Measurements from ENCODE around the genes MRPS33 and SSBP1.

DNA sequence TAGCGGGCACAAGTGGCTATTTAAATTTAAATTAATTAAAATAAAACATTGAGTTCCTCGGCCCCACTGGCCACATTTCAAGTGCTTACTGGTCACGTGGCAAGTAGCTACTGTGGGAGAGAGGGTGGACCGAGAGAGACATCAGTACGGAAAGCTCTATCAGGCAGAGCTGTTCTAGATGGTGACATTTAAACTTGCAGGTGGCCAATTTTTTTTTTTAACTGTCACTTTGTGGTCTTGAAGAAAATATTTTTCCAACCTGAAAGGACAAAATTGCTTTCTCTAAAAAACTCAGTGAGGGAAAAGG lies 30.0 kb downstream of the HIPK2 start:
- PRO-cap, result no peak

DNA sequence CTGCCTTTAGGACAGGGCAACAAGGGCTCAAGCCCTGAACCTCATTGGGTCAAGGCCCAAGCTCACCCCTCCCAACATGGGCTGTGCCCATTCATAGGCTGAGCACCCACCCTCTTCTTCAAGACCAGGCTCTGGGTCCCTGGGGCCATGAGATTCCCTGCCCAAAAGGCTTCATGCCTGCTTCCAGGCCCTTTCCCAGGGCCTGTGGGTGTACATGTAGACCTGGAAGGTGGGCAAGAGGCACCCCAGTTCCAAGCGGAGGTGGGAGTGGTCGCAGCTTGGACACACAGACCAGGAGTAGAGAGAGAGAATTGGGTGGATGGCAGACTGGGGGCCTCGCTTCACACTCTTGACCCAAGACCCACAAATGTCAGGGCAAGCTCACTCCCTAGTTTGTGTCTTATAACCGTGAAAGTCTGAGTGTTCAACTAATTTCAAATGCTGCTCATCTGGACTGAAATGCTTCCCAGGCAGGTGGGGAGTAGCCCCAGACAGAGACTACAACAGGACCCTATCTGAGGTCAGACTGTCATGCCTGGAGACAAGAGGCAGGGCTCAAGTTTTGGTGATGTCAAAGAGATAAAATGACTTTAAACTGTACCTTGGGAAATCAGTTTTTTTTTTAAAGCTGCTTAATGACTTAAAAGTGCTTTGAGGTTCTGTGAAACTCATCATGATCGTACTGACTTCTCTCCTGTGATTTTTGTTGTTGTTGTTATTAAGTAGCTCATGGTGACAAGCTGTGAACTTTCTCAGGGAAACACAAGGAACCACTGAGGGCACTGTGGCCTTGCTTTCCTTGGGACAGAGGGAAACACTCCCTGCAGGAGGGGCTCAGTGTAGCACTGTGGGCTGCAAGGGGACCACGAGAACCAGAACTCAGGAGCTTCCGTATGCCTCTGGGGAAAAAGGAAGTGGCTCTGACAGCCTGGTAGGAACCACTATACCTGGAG lies 9.7 kb downstream of the HIPK2 start:
- PRO-cap, result no peak

DNA sequence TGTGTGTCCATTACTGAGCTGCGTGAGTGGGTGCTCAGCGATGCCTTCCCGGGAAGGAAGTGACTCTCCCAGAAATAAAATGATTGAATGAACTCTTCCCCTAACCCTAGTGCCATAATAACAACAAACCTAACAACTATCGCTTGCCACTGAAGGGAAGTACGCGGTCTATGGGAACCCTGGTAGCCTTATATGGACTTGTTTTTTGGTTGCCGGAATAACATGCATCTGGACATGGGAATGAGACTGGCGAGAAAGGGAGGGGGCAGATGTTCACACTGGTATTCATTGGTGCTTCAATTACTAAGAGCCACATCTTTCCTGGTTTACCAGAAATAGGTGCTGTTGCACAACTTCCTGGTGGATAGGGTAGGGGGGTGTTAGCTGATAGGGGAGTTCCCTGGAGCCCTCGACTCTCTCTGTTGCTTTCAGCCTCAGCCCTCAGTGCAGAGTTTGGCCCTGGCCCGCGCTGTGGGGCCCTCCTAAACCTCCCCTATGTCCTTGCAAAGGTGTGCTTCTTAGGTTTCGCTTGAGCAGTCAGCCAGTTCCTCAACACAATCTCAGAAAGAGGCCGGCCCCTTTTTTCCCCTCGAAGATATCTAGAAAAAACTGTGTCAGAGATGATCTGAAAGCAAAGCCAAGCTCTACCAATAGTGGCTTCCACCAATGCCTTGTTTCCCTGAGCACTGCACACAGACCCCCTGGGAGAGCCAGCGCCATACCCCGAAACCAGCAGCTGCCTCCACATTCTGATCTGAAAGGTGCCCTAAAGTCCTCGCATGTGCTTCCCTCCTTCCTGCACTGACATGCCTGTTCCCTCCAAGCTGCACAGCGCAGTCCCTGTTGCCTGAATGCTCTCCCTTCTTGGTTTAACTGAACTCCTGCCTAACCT lies 13.5 kb downstream of the TBXAS1 start:
- PRO-cap, result no peak

DNA sequence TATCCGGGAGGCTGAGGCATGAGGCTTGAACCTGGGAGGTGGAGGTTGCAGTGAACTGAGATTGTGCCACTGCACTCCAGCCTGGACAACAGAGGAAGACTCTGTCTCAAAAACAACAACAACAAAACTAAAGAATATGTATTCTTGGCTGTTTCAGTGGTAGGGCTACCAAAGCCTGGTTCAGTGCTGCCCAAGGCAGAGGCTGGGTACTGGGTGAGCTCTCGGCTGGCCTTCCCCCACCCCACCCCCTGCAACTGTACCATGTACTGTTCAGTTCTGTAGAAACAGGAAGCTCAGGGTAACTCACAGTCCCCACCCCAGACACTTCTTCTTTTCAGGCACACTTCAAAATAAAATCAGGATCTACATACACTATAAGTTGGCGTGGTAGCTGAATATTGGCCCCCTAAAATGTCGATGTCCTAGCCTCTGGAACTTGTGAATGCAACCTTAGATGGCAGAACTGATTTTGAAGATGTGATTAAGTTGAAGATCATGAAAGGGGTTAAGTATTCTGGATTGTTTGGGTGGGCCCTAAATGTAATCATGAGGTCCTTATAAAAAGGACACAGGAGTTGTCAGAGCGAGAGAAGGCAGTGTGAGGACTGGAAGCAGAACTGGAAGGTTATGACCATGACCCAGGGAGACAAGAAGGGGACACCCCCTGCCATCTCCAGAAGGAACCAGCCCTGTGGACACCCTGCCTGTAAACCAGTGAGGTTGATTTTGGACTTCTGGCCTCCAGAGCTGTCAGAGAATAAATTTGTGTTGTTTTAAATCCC lies 31.2 kb downstream of the TBXAS1 start:
- PRO-cap, result unidirectional peak, plus-strand start at position 586 of the sequence

GRCh38 chr7:139961408-139962499 lies 101.0 kb downstream of the PARP12 start:
- PRO-cap, result no peak

- PRO-cap, result no peak
Measured at GRCh38 chr7:140038952-140039461, 23.7 kb downstream of the PARP12 start.

DNA sequence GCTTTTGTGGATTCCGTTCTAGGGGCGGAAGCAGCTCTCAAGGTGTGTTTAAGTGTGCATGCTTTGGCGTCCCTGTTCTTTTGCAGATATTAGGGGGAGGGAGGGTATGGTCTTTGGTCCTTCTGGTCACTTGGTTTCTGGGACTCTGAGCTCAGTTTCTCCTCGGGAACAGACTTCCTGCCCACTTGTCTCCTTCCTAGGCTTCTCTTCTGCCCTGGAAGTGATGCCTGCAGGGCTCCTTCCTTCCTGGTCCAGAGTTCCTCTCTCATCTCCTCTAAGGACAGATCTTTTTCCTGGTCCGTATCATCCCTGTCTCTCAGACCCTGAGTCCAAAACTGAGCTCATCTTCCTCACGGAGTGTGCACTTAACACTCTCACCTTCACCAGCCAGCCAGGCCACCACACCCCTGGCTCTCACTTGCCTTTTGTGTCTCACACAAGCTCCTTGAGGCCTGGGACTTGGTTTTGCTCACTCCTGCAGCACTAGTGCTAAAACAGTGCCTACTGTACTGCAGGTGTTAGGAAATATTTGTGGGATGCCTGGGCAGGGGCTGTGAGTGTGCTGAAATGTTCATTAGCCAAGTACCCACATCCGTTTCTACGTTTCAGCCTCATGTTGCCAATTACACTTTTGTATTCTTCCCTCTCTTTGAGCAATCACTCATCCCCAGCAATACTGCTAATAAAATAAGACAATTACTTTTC lies 21.3 kb upstream of the PARP12 start:
- PRO-cap, result unidirectional peak, minus-strand start at position 272 of the sequence

DNA sequence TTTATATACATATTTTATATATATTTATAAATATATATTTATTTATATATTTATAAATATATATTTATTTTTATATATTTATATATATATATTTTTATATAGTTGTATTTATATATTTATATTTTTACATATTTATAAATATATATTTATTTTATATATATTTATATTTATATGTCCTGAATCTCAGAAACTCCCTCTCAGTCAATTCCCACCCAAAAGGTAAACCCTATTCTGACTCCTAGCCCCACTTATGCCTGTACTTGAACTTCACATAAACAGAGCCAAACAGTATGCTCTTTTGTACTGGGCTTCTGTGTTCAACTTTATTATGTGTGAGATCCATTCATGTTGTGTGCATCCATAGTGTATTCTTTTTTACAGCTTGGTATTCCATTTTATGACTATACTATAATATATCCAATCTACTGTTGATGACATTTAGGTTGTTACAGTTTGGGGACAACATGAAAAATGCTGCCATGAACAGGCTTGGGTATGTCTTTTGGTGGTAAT lies 5.2 kb downstream of the KDM7A start:
- PRO-cap, result no peak

GRCh38 chr7:140177519-140178002 lies 778 bp upstream of the KDM7A start:
- PRO-cap, result bidirectional peak, plus-strand start at chr7:140177664, minus-strand start at chr7:140177674

DNA sequence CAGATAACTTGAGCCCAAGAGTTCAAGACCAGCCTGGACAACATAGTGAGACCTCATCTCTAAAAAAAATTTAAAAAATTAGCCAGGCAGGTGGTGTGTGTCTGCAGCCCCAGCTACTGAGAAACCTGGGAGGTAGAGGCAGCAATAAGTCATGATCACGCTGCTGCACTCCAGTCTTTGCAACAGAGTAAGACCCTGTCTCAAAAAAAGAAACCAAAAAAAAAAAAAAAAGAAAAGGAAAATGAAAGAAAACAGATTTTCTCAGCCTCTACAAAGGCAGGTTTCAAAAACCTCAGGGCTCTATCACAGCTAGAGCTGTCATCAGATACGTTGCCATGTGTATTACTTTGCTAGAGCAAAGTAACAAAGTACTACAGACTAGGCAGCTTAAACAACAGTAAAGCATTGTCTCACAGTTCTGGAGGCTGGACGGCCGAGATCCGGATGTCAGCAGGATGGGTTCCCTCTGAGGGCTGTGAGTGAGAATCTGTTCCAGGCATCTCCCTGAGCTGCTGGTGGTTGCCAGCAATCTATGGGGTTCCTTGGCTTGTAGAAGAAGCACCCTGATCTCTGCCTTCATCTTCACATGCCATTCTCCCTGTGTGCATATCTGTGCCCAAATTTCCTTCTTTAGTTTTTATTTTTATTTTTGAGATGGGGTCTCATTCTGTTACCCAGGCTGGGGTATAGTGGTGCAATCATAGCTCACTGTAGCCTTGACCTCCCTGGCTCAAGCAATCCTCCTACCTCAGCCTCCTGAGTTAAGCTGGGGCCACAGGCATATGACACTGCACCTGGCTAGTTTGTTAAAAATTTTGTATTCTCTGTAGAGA lies 48.8 kb upstream of the KDM7A start:
- PRO-cap, result no peak

DNA sequence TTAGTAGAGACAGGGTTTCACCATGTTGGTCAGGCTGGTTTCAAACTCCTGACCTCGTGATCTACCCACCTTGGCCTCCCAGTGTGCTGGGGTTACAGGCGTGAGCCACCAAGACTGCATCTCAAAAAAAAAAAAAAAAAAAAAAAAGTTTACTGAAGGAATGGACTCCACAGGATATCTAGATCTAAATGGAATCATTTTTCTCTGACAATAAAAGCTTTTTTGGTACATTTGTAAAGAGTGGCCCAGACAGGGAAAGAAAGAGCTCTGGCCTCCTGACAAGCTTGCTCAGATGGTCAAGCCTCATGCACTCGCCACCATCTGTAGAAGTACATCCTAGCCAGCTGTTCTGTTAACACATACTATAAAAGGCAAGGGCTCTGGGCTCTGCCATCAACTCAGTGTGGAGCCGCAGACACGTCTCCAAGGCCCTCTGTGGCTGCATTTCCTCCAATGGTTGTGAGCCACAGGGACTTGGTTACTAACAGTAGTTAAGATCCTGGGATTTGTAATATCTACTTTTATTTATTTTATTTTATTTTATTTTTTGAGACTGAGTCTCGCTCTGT lies 70.7 kb upstream of the KDM7A start:
- PRO-cap, result no peak

DNA sequence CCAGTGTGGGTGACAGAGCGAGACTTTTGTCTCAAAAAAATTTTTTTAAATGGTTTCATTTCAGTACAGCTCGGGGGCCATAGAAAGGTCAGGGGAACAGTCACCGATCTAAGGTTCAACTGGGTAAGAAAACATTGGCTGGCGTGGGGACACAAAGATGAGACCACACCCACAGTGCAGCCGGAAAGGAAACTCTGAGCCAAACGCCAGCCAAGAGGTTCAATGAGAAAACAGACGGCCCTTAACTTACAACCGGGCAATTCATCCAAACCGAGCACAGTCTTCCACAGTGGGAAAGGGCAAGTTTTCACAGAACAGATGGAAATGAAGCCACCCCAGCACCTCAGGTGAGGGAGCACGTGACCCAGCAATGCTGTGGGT lies 65.1 kb downstream of the SLC37A3 start:
- PRO-cap, result unidirectional peak, plus-strand start at position 213 of the sequence

GRCh38 chr7:140518061-140518530 lies 38.8 kb upstream of the MKRN1 start:
- PRO-cap, result unidirectional peak, plus-strand start at chr7:140518115; bidirectional peak, plus-strand start at chr7:140518262, minus-strand start at chr7:140518171

GRCh38 chr7:140573685-140574112 lies 66.9 kb downstream of the DENND2A start:
- PRO-cap, result no peak

GRCh38 chr7:140672995-140673941 lies 523 bp downstream of the ADCK2 start:
- PRO-cap, result bidirectional peak, plus-strand start at chr7:140673735, minus-strand start at chr7:140673622

- PRO-cap, result no peak
Measured at GRCh38 chr7:140723046-140723750, 26.7 kb downstream of the NDUFB2 start.

DNA sequence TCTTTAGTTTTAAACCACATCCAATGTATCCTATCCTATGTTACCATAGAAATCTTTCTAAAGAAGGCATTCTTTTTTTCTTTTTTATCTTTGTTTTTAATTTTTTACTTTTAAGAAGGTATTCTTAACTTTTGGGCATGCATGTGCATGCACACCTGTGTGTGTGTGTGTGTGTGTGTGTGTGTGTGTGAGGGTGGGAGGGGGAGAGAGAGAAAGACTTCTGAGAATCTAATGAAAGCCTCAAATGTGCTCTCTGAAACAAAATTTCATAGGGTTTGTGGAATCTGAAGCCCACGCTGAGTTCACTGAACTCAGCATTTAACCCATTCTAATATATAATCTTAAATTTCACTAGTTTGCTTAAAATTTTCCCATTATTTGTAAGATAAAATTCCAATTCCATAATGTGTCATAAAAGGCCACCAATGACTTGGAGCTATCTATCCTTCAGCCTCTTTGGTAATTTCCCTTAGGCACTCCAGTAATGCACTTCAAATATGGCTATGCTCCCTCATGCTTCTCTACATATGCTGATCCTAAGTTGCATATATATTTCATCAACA lies 112.6 kb downstream of the BRAF start:
- PRO-cap, result no peak

GRCh38 chr7:140911131-140911510 lies 13.6 kb downstream of the BRAF start:
- PRO-cap, result no peak

DNA sequence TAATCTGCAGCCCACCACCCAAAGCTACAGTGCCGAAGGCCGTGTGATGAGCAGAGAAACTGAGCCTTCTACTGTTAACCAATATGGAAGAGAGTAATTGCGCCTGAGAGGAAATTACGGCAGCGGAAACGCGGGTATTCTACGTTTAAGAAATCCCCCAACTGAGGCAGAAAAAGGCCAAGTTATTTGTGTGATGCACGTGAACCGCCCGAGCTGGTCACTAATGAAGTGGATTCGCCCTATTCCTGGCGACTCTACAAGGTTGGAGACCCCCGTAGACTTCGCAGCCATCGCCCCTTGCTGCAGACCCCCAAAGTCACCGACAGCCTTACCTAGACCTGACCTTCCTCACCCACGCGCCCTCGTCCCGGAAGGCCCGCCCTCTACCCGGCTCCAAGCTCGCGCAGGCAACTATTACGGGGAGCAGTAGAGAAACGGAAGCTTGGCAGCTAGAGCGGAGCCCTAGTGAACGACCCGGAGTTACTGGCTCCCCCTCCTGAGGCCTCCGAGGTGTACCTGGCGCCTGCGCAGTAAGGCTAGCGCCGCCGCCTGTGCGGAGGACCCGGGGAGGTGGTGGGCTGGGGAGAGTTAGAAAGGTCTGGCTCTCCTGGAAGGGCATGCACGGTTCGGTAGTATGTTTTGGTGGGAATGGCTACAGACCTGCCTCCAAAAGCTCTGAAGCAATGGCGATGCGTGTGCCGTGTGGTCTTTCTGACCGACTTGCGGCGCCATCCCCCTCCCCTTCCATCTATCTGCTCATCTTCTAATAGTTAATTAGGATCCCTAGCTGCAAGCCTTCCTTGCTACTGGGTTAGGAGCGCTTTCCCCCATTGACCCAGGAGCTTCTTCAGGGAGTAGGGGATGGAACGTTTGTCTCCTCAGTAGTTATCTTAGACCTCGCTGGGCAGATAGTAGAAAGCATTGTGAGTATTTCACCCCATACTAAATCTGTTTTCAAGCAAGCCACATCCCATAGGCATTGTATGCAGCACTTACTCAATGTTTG lies at the start of gene MRPS33:
Gene MRPS33 (minus strand): TSS at position 374 of the 1,006 bp plus-strand sequence.
- PRO-cap, result bidirectional peak, plus-strand start at position 169 of the sequence, minus-strand start at position 61 of the sequence; bidirectional peak, plus-strand start at position 559 of the sequence, minus-strand start at position 385 of the sequence

GRCh38 chr7:141737742-141738858 lies at the start of gene SSBP1:
TSS of gene SSBP1 (plus strand) at chr7:141738358.
- PRO-cap, result bidirectional peak, plus-strand start at chr7:141738372, minus-strand start at chr7:141738039

All from rectum (tissue), 1 donor.